Ishikawa (cell line): ENCODE results near the genes SLC66A3 and ROCK2.

GRCh38 chr2:10331642-10332792, 29.3 kb downstream of the HPCAL1 start:
- RRBS = 95% methylated on average over 2 of the region's 23 CpGs

DNA sequence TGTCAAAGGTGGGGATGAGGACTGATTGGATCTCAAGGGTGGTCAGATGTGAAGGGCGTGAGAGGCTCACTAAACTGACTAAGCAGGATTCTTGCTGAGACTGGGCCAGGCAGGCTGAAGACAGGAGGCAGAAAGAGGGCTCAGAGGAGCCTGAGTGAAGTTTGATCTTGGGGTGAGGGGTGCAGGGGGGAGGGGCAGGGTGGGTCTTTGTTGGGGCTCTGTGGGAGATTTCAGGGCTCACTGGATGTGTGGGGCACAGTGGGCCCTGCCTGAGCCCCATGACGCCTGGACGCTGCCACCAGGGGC, 30.0 kb downstream of the HPCAL1 start:
- RRBS = no CpG with 5 or more reads among the region's 3 CpGs

- RRBS = no CpG with 5 or more reads among the region's 15 CpGs
Observed at GRCh38 chr2:10407832-10408926, 39.9 kb downstream of the ODC1 start.

DNA sequence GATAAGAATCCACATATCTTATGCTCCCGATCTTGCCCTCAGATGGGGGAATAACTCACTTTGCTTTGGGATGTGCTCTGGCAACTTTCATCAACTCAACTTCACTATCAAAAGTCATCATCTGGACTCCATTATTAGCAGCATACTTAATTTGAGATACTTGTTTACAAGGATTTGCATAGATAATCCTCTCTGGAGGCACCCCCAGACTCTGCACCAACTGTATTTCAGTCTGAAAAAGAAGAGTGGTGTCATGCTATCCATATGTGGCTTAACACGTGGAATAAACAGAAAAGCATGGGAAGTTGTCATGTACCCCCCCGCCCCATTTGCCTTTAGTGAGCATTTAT, 4.1 kb downstream of the ODC1 start:
- RRBS = no CpG with 5 or more reads among the region's 3 CpGs

DNA sequence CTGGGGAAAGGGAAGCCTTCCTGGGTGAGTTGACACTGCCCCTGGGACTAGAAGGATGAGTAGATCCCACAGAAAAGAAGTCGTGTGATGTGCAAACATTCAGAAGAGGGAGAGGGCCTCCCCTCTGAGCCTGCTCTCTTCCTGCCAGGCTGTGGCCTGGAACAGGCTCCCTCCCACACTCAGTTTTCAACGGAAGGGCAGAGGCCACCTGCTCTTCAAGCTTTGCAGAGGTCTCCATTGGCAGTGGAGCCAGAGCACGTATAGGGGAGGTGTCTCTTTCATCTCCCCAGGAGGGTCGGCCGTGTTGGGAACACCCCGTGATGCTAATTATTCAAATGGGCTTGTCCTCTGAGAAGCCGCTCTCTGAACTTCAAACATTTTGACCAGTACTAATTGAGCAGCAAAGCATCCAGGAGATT, 29.4 kb upstream of the ODC1 start:
- RRBS = no CpG with 5 or more reads among the region's 7 CpGs

DNA sequence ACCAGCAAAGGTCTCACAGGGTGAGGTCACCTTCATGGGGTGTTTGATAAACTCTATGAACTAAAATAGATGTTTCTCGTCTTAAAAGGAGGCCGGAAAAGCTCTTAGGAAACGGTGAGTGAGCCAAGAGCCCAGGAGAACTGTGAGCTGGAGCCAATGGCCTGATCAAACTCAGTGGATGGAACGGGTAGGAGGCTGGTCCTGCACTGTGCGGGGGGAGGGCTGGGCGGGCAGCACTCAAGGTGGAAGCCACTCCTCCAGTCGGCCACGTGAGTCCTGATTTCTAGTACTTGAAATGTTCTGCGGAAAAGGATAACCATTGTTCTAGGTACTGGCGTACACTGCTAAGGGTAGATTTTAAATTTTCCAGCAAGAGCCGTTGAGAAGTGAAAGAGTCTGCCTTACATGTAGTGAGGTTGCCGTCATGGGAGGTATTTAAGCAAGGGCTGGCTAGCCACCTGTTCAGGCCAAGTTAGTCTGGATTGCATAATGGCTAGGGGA, 51.1 kb upstream of the ODC1 start:
- RRBS = no CpG with 5 or more reads among the region's 12 CpGs

DNA sequence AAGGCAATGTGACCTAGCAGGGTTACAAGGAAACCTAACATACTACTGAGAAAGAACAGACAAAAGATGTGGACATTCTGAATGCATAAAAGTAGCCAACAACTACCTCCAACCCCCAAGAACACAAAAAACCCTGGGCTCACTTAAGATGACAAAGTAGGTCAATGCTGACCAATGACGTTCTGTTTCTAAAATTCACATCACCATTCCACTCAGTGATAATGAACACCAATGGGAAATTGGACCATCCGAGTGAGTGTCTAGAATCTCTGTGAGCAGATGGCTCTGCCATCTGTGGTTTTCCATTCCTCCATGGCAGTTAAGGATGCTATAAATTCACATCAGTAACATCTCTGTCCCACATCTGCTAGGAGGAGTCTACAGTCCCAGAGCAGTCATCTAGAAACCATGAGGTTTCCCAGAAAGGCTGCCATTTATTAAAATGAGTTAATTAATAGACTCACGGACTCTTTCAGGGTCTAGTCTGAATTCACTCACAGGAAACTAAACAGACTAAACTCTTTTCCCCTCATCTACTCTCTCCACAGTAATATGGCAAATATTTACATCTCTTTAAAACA, 1.8 kb downstream of the PDIA6 start:
- RRBS = no CpG with 5 or more reads among the region's 3 CpGs

DNA sequence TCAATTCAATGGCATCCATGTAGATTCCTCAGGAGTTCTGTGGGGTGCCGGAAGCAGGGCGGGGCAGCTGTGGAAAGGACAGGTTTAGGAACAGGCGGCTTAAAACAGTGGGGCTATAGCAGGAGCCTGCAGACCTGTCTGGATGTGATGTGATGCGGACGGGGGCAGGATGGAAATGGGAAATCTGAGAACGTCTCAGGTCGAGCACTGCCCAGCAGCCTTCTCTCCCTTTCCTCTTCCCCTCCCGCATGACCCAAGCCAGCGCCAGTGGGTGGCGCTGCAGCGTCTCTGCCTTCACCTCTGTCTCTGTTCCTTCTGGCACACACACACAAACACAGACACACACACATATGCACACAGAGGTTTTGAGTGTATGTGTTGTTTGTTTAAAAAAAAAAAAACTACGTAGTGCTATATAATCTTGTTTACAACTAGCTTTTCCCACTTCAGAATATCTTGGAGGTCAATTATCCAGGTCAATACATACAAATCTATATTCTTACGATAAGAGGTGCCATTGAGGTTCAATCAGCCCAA, 59.7 kb upstream of the C2orf50 start:
- RRBS = no CpG with 5 or more reads among the region's 13 CpGs

DNA sequence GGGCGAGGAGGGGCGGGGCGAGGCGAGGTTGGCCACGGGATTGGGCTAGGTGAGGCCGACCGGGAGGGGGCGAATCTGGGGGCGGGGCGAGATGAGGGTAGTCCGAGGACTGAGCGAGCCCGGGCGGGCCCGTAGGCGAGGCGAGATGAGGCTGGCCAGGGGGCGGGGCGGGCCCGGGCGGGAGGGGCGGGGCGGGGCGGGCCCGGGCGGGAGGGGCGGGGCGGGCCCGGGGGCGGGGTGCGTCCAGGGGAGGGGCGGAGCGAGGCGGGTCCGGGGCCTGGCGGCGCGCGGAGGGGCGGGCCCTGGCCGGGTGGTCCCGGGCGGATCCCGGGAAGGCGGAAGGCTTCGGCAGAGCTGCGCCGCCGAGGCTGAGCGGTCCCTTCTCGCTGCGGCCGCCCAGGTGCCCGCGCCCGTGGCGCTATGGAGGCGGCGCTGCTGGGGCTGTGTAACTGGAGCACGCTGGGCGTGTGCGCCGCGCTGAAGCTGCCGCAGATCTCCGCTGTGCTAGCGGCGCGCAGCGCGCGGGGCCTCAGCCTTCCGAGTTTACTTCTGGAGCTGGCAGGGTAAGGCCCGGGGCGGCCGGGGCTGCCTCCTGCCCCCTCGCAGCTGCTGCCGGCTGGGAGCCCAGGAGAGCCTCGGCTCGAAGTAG, at the start of gene SLC66A3:
TSS of gene SLC66A3 (plus strand) at position 341 of the 649 bp plus-strand sequence.
- RRBS = 3% methylated on average over 30 of the region's 80 CpGs

- RRBS = no CpG with 5 or more reads among the region's 1 CpG
Observed at GRCh38 chr2:11222021-11222339, 66.7 kb downstream of the SLC66A3 start.

DNA sequence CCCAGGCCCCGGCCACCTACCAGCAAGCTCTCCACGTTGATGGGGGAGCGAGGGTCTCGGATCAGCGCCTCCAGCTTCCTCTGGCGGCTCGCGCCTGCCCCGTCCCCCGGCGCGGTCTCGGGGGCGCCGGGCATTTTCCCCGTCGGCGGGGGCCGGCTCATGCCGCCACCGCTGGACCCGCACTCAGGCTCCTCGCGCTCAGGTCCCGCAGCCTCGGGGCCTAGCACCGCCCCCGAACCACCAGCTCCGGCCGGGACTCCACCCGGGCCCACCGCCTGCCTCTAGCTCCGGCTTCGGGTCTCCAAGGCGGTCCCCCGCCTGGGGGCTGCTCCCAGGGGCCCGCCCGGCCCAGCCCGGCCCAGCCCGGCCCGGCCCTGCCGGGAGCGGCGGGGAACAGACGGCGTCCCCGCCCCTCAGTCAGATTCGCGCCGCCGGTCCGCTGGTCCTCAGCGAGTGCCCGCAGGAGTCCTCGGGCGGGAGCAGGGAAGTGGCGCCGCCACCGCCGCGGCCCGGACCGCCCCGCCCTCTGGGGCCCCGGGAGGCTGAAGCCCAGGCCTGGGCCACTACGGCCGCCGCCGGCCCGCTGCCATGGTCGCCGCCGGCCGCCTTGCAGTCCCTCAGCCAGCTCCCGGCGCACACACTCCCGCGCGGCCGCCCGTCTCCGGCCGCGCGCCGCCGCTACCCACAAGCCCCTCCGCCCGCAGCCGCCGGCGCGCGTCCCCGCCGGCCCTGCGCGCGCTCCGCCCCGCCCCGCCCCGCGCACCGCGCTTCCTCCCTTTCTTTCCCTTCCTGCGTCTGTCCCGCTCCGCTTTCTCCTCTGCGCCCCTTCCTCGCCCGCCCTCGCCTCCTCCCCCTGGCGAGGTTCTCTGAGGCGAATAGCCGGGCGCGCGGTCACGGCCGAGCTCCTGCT, at the start of gene ROCK2:
TSS of gene ROCK2 (minus strand) at position 661 of the 910 bp plus-strand sequence.
- RRBS = 2% methylated on average over 61 of the region's 121 CpGs

GRCh38 chr2:11374269-11375239, 30.1 kb upstream of the ROCK2 start:
- RRBS = no CpG with 5 or more reads among the region's 31 CpGs

- RRBS = no CpG with 5 or more reads among the region's 14 CpGs
Observed at GRCh38 chr2:11393447-11394254, 49.2 kb upstream of the ROCK2 start.

DNA sequence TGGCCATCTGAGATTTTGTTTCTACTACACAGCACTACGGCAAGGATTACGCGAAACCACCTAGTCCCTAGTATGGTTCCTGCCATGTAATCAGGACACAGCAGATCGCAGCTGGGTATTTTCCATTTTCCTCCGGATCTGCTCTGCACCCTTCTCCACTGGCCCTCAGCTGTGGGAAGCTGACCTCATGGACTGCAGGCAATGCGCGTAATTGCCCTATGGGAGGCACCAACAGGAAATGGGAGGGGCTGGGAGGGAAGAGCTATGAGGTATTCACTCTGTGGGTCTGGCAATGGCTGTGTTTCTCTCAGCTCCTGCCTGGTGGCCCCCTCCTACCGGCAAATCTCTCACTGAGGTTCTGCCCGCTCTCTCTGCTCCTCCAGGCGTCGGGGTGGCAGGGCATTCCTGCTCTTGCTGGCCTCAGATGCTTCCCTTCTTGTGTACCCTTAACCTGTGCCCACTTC, 59.3 kb upstream of the ROCK2 start:
- RRBS = no CpG with 5 or more reads among the region's 11 CpGs

- RRBS = no CpG with 5 or more reads among the region's 21 CpGs
Observed at GRCh38 chr2:11555951-11556815, 22.3 kb downstream of the GREB1 start.

DNA sequence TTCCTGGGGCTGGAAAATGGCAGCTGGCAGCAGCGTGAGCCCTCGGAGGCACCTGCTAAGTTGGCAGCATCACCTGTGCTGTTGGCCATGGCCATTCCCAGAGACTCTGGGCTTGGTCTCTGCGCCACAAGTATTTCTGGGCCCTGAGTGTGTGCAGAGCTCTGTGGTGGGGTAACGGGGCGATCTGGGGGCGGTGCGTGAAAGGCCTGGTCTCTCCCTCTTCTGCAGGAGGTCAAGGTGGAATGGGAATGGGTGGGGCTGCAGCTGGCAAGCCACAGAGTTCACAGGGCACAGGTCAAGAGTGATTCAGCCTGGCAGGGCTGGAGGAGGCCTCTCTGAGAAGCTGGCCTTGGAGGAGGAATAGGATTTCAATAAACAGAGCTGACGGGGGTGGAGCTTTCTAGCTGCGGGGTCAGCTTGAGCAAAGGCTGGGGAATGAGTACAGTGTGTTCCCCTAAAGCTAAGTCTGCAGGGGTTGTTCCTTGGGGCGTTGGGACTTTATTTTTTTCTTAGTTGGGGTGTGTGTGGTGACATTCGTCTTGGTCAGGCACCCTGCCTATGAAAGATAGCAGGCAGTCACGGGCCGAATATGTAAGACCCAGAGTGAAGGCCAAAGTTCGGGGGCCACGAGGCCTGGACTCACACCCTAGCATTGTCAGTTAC, 10.4 kb upstream of the NTSR2 start:
- RRBS = no CpG with 5 or more reads among the region's 15 CpGs

GRCh38 chr2:11867836-11868227, 121.4 kb downstream of the LPIN1 start:
- RRBS = no CpG with 5 or more reads among the region's 2 CpGs

GRCh38 chr2:12428473-12428912, 288.2 kb upstream of the TRIB2 start:
- RRBS = no CpG with 5 or more reads among the region's 6 CpGs

- RRBS = no CpG with 5 or more reads among the region's 7 CpGs
Observed at GRCh38 chr2:12702386-12703308, 14.1 kb upstream of the TRIB2 start.

GRCh38 chr2:12719553-12720114, 2.9 kb downstream of the TRIB2 start:
- RRBS = no CpG with 5 or more reads among the region's 6 CpGs